Bile duct (tissue), 1 donor: Measurements from ENCODE around the gene FRMD4A.

- PRO-cap = no peak
These were observed 97.7 kb downstream of the PRPF18 start for GRCh38 chr10:13684293-13685019.

DNA sequence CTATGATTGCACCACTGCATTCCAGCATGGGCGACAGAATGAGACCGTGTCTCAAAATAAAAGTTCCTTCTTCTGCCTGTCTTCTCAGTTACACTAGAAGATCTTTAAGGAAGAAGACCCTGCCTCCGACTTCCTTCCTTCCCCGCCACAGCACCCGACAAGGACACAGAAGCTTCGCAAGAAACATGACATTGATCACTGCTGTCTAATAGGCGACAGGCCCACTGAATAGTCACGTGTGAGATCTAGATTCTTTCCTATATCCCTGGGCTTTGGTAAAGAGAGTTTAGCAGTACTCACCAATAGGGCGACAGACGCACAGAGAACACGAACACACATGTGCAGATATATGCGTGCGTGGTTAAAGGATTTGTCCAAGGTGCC, 118.2 kb downstream of the PRPF18 start:
- PRO-cap = unidirectional peak, plus-strand start at position 289 of the sequence

- PRO-cap = no peak
These were observed 121.7 kb downstream of the PRPF18 start for GRCh38 chr10:13708149-13709256.

DNA sequence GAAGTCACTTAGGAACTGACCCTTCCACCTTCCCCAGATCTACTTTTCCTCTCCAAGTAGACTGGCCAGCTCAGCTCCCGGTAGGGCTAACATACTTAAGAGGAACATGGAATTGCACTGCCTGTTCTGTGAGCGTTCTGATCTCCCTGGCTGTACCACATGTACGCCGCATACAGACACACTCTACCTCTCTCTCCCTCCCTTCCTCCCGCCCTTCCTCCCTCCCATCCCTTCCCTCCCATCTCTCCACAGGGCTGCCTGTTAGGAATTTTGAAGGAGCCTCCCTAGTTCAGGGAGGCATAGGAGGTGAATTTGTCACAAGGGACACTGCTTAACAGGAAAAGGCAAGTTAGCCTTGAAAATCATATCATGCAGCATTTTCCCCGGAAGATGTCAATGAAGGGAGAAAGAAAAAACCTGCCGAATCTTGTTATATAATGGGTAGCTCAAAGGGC, at the start of gene FRMD4A:
FRMD4A (minus strand) TSS at position 178 of the 455 bp plus-strand sequence.
- PRO-cap = no peak

- PRO-cap = no peak
These were observed 197.6 kb upstream of the FRMD4A start for GRCh38 chr10:14528168-14528916.

DNA sequence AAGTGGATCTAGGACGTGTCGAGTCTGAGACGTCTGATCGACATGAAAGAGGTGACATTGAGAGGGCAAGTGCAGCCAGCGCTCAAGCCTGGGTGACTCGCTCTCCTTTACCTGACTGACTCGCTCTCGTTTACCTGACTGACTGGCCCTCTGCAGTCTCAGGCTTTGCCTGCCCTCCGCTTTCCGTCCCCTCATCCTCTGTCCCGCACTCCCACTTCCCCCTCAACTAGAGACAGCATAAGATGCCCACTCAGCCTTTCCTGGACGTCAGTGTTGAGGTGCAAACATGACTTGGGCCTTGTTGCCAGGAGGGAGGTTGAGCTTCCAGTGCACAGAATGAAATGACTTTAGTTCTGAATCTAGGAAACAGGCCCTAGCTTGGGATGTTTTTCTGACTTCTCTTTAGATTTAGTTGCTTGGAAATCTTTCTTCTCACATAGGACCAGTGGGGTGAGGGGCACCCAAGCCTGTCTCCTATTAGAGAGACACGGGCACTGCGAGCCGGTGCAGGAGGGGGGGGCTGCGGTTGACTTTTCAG, 202.8 kb upstream of the FRMD4A start:
- PRO-cap = no peak

GRCh38 chr10:14552083-14552646, 221.4 kb upstream of the FRMD4A start:
- PRO-cap = no peak

- PRO-cap = no peak
These were observed 220.4 kb downstream of the FAM107B start for GRCh38 chr10:14553992-14555005.

GRCh38 chr10:14563596-14563872, 211.2 kb downstream of the FAM107B start:
- PRO-cap = no peak

DNA sequence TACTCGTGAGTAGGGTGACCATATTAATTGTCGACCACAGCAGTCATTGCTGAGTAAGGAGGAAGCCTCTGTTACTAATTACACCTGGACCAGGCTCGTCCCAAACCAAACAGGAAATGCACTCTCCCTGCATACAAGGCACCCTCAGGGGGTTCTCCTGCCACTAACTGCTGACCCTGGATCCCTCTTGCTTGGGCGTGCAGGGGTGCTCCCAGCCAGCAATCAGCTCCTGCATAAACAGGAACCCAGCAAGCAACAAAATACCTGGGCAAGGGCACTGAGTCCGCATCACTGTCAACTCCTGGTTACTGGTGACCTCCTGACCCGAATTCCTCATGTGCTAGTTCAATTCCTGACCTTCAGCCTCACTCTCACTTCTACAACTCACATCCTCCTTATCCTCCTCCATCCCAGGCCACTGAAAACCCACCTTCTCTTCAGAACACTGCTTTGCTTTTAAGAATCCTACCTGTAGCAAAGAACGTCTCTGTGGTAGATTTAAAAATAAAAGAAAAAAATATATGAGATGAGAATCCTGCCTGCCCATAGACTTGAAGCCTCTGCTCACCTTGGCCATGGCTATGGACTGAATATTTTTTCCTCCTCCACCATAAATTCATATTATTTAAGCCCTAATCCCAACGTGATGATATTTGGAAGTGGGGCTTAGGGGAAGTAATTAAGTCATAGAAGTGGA, 188.7 kb downstream of the FAM107B start:
- PRO-cap = no peak

GRCh38 chr10:14591372-14591785, 183.3 kb downstream of the FAM107B start:
- PRO-cap = no peak

DNA sequence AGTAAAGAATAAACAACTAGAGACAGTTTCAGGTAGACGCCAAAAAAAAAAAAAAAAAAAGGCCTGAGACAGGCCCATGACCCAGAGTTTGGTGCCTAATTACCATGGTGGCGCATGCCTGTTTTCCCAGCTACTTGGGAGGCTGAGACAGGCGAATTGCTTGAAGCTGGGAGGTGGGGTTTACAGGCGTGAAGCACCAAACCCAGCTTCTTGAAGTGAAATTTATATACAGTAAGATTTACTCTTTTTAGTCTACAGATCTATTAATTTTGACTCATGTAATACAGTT, 157.0 kb downstream of the FAM107B start:
- PRO-cap = no peak

- PRO-cap = no peak
These were observed 62.8 kb upstream of the NMT2 start for GRCh38 chr10:15231300-15231770.

DNA sequence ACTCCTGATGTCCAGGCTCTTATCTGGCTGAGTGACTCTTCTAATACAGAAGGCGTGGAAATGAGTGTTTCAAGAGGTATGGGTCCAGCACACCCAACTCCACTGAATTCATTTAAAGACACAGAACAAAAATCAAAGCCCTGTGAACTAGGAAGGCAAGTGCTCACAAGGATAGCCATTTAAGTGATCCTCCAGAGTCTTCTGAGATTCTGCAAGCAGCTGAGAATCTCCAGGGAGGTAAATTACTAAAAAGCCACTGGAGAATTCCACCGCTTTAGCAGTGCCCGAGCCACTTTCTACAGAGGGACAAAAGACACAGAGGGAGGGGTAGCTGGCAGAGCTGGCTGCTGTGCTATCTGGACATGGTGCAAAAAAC, 24.5 kb downstream of the FAM171A1 start:
- PRO-cap = no peak

- PRO-cap = no peak
These were observed 114.0 kb downstream of the ITGA8 start for GRCh38 chr10:15605537-15606283.

- PRO-cap = no peak
These were observed 16.0 kb upstream of the ITGA8 start for GRCh38 chr10:15735599-15736225.

GRCh38 chr10:16470893-16471097, 34.0 kb downstream of the PTER start:
- PRO-cap = no peak

GRCh38 chr10:16995948-16996540, 133.6 kb downstream of the CUBN start:
- PRO-cap = no peak

GRCh38 chr10:17022448-17023255, 107.0 kb downstream of the CUBN start:
- PRO-cap = no peak

DNA sequence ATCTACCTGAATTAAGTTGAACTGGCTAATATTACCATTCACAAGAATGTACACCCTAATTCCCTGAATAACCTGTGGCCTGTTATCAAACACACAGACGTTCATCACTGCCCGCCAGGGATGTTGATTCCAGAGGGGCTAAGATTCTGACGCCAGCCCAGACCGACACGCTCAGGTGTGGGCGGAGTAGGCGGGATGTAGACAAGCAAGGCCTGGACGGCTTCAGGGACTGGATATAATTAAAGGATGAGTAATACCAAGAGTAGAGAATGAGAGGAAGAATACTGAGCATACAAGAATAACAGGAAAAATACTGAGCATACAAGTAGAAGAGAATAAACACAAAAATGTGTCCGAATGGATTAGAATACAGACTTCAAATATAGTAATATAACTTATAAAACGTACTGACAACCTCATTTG, 29.0 kb downstream of the CUBN start:
- PRO-cap = no peak